T-cell (primary cell): Measurements from ENCODE around the genes UNC5CL and FRS3.

DNA sequence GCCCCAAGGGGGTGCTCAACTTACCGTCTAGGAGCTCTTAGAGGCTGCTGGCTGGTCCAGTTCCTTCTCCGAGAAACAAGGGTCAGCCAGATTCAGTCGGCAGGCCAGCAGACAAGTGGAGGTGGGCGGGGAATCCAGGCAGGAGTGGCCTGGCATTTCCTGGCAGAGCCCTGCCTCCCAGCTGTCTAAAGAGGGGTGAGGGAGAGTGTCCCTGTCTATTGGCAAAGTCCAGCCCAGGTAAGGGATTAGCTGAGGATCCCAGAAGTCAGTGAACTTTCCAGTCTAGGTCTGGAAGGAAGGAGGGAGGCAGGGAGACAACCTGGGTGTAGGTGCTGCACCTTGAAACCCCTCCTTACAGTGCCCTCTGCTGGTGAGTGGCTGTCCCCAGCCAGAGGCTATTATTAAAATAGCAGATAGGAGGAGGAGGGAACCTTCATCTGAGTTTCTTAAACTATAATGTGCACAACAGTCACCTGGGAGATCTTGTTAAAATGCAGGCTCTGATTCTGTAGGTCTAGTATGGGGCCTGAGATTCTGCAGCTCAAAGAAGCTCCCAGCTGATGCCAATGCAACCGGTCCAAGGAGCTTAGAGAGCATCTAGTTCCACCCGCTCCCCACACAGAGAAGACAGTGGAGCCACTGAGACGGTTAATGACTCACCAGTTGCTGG lies at the start of gene UNC5CL:
TSS of gene UNC5CL (minus strand) at position 84 of the 670 bp plus-strand sequence.
- PRO-cap, 7 experiments = no peak in any of the 7 experiments

GRCh38 chr6:41040265-41041156 lies 1.5 kb upstream of the UNC5CL start:
- PRO-cap, 7 experiments = no peak in any of the 7 experiments

- PRO-cap, 7 experiments = no peak in any of the 7 experiments
Observed at GRCh38 chr6:41051771-41052400, 1.1 kb upstream of the APOBEC2 start.

DNA sequence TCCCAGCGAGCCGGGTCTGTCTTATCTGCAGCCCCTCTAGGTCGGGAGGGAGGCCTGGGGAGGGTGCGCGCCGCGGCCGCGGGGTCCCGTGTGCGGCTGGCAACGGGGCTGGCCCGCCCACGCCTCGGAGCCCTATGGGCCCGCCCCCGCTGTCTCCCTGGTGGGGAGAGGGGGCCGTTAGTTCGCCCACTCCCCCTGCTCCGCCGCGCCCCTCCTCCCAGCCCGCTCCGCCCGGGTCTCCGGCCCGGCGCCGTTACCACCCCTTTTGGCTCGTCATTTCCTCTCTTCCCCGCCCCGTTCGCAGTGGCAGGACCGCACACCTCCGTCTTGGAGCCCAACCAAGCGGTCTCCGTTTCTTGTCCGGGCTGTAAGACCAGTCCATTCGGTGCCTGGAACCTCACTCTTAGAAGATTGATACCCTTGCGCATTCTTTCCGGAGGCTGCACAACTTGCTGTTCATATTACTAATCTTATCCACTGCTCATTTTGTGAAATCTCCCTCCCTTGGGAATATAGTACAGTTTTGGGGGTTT lies 870 bp downstream of the NFYA start:
- PRO-cap, 7 experiments = peak in 7 of 7 experiments; most common plus-strand start position 317 of the sequence (in 7); most common minus-strand start position 239 of the sequence (in 6)

DNA sequence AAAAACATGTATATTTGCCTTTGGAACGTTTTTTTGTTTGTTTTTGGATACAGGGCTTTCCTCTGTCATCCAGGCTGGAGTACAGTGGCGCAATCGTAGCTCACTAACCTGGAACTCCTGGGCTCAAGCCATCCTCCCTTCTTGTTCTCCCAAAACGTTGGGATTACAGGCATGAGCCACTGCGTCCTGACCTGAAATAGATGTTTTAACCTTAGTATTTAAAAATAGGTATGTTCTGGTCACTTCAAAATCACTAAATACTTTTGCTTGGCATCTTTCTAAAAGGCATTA lies 2.3 kb downstream of the NFYA start:
- PRO-cap, 7 experiments = no peak in any of the 7 experiments

GRCh38 chr6:41089491-41089852 lies 16.7 kb downstream of the NFYA start:
- PRO-cap, 7 experiments = no peak in any of the 7 experiments

DNA sequence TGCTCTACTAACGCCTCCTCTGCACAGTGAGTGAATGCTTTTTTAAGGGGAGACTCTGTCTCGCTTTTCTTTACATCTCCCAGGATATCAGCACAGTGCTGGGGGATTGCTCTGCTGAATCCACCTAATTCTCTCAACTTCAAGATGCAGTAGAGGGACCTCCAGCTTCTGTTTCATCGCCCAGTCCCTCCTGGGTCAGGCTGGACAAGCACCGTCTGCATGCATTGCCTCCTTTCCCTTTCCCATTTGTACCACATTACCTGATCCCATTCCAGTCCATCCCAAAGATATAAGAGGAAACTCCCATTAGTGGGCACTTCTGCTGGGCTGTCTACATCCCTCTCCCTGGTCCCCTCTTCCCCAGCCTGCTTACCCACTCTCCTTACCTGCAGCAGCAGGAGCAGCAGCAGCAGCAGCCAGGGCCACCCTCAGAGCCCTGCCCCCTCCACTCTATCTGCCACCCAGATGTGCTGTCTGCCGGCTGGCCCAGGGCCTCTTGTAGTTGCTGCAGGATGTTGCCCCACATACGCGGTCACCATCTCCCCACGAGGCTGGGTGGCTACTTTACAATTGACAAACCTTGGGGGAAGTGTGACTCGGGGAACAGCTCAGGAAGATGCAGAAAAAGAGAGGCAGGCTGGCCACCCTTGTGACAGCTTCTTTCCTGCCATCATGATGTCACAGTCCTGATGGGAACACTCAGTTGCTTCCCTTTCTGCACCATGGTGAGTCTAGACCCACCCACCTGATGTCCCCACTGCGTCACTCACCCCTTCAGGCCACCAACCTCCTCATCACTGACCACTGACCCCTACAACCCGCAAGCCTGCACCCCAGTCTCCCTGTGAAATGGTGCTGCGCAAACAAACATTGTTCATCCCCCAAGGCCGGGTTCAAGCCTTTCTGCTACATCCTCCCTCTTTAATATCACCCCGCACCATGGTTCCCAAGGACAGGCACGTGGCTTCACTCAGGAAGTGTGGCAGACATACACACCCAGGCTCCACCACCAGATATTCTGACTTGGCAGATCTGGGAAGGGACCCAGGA lies 14.6 kb downstream of the TREM1 start:
- PRO-cap, 7 experiments = no peak in any of the 7 experiments

- PRO-cap, 7 experiments = no peak in any of the 7 experiments
Observed at GRCh38 chr6:41273798-41274240, 12.7 kb downstream of the TREM1 start.

GRCh38 chr6:41274241-41274775 lies 12.2 kb downstream of the TREM1 start:
- PRO-cap, 7 experiments = no peak in any of the 7 experiments

DNA sequence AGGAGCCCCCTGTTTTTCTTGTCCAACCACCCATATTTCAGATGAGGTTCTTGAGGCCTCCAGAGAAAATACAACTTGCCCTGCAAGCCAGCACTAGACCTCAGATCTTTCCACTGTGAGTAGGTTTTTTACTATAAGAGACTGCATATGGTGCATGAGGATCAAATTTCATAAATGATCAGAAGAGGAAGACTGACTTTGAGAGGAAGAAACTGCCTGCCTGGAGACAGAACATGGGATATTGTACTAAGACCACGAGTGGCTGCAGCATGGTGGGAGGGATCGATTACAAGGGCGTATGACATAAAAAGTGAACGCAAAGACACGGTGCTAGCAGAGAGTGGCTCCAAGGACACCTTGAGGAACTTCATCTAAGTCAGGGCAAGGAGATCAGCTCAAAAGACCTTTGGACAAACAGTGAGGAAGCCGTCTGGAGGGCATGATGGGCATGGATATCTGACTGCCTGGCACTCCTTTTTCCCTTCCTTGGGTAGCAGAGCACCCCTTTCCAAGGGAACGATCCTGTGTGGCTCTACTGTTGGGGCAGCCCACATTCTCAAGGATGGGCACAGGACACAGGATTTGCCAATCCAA lies 3.6 kb downstream of the TREM1 start:
- PRO-cap, 7 experiments = no peak in any of the 7 experiments

DNA sequence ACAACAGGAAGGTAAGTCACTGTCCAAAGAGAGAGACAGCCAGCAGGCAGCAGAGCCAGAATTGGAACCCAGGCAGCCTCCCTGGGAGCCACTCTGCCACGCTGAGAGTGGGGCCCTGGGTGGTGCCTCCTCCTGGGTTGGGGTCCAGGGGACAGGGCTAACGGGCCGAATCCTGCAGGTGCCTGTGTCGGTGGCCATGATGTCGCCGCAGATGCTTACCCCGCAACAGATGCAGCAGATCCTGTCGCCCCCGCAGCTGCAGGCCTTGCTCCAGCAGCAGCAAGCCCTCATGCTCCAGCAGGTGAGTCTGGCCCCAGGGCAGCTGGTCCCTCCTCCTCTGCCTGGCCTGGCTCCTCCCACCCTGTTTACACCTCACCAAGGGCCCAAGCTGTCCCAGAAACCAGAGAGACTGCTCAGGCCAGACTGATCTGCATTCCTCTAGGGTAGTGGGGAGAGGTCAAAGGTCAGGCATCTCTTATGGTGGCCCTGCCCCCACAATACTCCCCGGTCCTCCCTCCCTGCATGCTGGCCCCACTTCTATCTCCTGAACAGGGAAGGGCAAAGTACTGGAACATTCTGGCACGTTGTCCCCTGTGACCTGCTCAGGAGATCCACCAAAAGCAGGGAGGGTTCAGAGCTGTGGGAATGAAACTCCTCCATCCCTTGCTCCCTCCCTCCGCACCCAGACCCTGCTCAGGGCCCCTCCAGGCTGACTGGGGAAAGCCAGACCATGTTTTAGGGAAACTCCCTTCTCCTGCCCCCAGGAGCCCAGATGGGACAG lies 38.6 kb downstream of the FOXP4 start:
- PRO-cap, 7 experiments = no peak in any of the 7 experiments

DNA sequence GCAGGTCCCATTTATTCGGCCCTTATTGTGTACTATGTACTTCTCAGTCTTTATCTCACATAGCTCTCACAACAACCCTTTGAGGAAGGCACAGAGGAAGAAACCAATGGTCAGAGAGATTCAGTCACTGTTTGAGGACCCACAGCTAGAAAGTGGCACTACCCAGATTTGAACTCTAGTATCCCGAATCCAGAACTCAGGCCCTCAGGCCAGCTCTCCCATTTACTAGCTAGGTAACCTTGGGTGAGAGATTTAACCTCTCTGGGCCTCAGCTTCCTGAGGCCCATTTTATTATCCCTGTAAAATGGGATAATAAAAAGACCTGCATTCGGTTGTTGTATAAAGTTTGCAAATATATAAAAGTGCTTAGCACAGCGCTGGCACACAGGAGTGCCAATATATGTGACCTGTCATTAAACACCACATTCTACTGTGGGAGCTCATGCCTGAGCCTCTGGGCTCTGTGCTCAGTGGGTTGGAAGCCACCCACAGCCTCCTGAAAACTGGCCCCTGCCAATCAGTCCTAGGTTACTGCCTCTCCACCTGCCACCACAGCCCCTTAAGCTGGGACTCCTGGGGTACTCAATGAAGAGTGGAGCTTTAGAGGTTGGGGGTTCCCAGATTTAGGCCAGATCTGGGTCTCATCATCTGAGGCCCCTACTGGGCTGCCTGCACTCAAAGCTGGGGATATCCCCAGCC lies 15.6 kb downstream of the TFEB start:
- PRO-cap, 7 experiments = no peak in any of the 7 experiments

DNA sequence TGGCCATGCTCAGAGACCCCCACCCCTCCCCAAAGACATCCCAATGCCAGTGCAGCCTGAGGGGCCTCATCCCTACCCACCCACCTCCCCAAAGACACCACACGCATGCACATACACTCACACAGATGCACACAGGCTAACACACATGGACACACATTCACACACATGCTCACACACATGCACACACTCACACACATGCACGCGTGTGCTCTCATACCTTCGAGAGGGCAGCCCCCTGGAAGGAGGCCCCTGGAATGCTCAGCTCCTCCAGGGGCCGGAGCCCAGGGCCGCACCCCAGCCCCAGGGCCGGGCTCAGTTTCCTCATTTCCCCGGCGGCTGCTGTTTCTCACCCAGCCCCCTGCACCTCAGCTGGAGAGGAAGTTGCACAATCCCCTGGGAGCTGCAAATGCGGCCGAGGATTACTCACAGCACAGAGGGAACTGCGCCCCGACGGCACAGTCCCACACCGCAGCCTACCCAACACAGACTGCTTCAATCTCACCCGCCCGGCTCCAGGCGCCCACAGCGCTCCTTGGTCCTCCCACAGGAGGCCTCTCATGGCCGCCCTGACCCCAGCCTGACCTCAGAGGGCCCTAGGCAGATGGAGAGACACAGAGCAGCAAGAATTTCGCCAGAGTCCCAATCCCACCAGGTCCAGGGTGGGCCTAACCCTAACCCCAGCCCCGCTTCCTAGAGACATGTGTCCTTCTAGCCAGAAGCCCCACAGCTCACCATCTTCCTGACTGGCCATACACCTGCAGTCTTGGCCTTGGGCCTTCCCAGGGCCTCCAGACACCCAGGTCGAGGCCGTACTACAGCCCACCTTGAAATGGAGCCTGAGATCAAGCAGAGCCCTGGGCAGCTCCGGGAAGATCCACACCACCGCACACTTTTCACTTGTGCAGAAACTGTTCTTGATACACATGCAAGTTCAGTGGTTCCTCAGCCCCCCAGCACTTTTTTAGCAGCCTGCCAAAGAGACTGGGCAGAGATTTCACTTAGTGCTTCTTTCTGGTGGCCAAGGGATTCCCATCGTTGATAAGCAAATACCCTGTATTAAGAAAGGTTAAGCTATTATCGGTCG lies 11.8 kb downstream of the TFEB start:
- PRO-cap, 7 experiments = no peak in any of the 7 experiments

GRCh38 chr6:41730868-41731496 lies 4.4 kb downstream of the TFEB start:
- PRO-cap, 7 experiments = no peak in any of the 7 experiments

GRCh38 chr6:41771113-41772003 lies 8.3 kb downstream of the FRS3 start:
- PRO-cap, 7 experiments = no peak in any of the 7 experiments

- PRO-cap, 7 experiments = peak in 7 of 7 experiments; most common minus-strand start chr6:41779907 (in 6)
Observed at GRCh38 chr6:41779469-41780317, at the start of gene FRS3. FRS3 (minus strand) TSS chr6:41779900.

- PRO-cap, 7 experiments = peak in 3 of 7 experiments; most common minus-strand start chr6:41895120 (in 3)
Observed at GRCh38 chr6:41894120-41895169, 730 bp downstream of the USP49 start.

- PRO-cap, 7 experiments = no peak in any of the 7 experiments
Observed at GRCh38 chr6:42116337-42117591, 25.7 kb downstream of the C6orf132 start.

GRCh38 chr6:42259387-42260196 lies 41.9 kb upstream of the MRPS10 start:
- PRO-cap, 7 experiments = no peak in any of the 7 experiments

DNA sequence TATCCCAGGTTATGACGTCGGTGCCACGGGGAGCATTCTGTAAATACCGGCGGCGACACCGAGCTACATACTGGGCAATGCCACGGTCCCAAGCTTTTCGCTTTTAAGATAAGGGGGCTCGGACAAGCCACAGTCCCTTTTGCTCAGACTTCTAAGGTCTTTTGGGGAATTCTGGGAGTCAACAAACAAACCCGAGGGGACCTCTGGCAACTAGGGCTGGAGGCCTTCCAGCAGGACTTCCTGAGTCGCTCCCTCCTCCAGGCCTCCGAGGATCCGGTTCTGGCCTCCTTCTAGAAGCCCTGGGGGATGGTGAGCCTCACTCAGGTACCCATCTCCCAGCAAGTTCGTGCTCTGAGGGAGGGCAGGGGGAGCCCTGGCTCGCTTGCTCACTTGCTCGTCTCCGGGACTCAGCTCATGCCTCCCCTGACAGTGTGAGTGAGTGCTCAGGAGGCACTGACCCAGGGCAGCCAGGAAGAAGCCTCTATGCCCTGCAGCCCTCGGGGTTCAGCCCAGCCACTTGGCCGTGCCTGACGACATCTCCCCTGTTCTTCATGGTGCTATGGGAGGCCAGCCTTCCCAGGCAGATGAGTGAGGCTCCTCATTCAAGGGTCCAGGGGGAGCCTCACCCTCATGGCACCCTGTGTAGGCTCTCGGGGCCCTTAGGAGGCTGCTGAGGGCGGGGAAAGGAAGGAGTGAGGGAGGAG lies 62.6 kb upstream of the MRPS10 start:
- PRO-cap, 7 experiments = no peak in any of the 7 experiments